Penis (tissue), 1 donor: ENCODE measurements around the genes HYOU1 and MCAM.

DNA sequence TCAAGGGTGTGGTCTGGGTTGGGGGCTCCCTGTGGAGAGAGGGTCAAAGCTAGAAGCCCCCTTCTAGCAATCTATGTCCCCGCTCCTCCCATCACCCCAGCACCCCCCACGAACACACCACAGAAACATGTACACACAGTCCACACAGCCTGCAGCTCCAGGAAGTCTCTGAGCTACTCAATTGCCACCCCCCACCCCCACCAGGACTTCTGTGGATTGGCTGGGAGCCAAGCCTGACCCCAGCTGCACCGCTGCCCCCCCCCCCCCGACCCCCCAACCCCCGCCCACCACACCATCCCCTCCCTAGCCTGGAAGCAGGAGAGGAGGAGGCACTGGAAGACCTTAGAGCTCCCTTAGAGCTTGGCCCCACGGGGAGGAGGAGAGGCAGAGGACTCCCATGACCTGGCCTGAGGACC, 6.9 kb downstream of the BCL9L start:
- PRO-cap: no peak

DNA sequence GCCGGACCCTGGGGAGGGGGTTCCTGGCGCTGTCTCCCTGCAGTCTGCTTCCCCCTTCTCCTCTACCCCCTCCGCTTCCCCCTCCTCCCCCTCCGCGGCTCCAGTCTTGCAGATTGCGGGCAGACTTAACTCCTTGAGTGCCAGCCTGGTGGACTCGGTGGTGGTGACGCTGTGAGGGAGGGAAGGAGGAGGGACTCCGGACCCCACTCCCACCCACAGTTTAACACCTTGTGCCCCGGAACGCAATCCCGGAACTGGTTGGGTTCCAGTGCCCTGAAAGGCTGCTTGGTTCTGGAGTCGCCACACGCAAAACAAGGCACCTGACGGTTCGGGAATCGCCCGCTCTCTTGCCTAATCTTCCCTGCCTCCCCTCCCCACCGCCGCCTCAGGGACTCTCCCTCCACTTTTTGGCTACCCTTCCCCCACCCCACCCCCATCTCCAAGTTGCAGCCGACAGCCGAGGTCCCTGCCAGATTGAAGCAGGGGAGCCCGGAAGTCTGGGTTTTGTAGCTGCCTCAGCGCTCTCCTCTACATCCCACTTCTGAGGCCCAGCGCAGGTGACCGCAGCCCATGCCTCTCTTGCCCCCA, 3.9 kb upstream of the BCL9L start:
- PRO-cap: bidirectional peak, plus-strand start at position 276 of the sequence, minus-strand start at position 64 of the sequence

DNA sequence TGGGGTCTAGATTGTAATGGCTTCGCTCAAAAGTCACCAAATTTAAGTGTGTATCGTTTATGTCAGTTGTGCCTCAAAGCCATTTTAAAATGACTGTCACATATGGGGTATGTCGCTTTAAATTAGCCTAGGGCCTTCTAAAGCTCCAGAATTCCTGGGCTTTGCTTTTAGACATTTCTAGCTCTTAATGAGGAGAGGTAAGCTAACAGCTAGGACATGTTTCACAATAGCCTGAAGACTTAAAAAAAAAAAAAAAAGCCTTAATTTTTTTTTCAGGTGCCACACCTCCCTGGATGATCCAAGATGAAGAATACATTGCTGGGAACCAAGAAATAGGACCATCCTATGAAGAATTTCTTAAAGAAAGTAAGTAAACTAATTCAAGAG, 3.4 kb downstream of the RPS25 start:
- PRO-cap: no peak

DNA sequence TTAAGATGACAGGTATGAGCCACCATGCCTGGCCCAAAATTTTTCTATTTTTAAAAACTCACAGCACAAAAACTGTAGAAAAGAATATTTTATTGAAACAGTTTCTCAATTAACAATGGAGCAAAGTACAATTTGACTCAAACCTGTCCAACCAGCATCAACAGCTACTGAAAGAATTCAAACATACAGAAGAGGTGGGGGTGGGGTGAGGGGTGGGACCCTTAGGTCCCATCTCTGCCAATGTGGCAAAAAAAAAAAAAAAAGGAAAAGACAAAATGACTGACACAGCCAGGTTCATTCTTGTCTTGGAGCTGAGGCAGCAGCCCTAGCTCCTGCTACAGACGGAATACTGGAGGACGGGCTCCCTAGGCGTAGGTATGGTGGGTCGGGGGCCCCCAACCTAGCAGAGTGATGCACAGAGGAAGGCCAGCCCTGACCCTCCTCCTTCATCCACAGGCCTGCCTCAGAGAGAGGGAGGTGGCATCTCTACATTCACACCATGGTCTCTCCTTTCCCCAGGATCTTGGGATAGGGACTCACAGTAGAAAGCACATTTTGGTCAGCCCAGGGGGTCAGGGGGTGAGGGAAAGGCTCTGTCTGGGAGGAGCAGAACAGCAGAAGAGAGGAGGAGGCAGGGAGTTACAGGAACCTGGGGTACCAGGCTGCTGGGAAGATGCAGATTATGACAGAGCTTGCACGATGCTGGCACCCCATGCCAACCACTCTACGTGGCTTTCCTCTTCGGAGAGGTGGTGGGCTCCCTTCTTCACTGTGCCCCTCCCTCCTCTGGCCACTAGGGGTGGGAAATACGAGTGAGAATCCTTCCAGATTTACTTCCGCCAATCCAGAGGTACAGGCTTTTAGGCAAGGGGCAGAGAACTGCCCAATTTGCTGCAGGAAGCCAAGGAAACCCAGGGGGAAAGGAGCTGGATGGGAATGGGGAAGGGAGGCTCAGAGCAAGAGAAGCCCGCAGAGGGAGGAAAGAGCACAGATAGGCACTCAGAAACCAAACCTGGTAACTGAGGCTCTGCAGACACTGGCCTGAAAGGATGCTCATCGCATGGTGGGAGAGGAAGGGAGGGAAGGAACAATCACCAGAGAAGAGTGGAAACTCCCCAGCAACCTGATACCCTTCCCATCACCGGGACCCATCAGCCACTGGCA, 12.5 kb downstream of the HYOU1 start:
- PRO-cap: no peak

GRCh38 chr11:119045350-119045865, 11.6 kb downstream of the HYOU1 start:
- PRO-cap: no peak

- PRO-cap: bidirectional peak, plus-strand start at chr11:119056617, minus-strand start at chr11:119056475; bidirectional peak, plus-strand start at chr11:119057470, minus-strand start at chr11:119057112
These were observed at the start of gene HYOU1 for GRCh38 chr11:119056277-119057273. HYOU1 (minus strand) TSS chr11:119057205.

DNA sequence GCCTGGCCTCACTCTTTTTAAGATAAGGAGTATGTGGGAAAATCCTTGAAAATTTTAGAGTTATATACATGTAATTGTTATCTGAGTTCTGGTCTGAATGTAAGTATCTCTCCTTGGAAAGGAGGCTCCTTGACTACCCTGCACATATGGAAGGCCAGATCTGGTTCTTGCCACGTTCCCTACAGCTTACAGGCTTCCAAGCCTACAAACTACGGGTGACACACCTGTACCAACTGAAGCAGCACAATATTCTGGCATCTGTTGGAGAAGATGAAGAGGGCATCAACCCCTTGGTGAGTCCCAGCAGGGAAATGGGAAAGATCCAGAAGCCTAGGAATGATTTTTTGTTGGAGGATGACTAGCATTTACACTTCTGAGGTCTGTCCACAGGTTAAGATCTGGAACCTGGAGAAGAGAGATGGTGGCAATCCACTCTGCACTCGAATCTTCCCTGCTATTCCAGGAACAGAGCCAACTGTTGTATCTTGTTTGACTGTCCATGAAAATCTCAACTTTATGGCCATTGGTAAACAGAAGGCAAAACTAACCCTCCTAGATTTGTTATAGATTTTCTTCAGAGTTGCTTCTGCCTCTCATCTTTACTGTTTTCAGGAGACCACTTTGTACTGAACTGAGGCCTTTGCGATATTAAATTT, 1.6 kb downstream of the VPS11 start:
- PRO-cap: no peak

DNA sequence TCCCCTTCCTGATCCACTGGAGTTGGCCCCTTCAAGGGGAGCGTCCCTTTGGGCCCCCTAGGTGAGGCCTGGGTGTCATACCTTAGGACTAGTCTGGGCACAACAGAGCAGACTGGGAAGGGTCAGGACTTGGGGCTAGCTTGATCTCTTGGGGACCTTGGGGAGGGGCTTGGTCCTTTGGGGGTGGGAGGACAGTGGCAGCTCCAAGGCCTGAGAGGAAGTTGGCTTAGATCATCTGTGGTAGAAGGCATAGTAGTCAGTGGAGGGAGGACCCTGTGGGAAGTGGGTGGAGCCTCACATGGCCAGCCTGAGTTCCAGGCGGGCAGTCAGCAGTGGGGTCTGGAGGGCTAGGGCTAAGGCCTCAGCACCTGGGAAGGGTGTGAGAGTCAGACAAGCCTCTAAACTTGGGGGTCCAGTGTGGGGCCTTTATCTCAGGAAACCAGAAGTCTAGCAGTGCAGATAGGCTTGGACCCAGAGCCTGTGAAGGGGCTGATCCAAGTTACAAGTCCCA, 3.9 kb downstream of the NLRX1 start:
- PRO-cap: no peak

DNA sequence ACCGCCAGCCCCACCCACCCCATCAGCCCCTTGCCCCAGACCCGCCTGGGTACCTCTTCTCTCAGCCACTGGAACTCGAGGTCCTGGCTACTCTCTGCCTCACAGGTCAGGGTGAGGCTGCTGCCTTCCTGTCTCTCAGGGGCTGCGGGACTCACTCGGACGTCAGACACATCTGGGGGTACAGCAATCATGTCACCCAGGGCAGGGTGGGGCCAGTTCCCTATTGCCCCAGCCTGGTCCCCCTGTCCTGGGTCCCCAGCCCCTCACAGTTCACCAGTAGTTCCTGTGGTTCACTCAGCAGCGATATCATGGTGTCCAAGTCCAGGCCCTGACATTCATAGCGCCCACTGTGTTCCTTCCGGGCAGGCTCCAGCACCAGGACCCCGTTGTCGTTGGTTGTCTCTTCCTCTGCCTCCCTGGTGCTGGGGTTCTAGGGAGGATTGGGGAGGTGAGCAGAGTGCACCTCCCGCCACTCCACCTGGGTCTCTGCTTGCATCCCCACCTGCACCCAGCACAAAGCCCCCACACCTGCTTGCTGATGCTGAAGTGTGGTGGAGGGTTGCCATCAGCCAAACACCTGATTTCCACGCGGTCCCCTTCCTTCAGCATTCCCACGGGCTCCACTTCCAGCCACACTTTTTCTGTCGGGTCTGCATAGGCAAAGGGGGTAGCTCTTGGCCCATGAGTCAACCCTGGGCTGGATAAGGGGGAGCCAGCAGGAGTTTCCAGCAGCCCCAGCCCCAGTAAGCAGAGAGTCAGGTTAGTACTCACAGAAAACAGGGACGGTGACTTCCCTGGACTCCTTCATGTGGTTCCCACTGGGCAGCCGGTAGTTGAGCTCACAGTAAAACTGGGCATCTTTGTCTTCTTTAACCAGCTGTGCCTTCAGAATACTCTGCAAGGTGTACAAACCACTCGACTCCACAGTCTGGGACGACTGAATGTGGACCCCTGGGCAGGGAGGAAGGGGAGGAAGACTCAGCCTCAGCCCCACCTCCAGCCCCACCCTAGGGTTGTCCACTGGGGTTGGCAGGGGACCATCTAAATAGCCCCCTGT, 4.6 kb downstream of the MCAM start:
- PRO-cap: no peak

GRCh38 chr11:119316737-119317953, at the start of gene MCAM:
MCAM (minus strand) TSS chr11:119317130.
- PRO-cap: bidirectional peak, plus-strand start at chr11:119316868, minus-strand start at chr11:119316861; bidirectional peak, plus-strand start at chr11:119317288, minus-strand start at chr11:119317130; bidirectional peak, plus-strand start at chr11:119317606, minus-strand start at chr11:119317447

DNA sequence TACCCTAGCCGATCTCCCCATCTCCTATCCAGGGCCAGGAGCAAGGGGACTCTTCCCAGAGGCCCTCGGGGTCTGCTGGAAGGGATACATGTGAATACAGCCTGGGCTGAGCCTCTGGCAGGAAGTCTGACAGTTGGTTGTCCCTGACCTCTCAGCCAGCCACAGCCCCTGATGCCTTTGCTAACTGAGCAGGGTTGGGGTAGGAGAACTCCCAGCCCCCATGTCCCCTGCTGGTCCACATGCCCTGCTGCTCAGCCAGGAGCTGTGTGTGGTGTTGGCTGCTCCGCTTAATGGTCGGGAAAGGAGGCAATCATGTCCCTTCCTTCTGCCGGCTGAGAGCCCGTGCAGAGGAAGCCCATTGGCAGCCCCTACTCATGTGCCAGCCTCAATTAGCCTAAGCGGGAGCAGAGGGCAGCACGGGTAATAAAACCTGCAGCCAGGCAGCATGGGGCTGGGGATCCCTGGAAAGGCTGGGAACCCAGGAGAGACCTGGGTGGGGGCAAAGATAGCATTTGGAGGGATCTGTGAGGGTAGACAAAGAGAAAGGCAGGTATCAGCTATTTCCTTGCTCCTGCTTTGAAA, 103.1 kb upstream of the NECTIN1 start:
- PRO-cap: no peak

DNA sequence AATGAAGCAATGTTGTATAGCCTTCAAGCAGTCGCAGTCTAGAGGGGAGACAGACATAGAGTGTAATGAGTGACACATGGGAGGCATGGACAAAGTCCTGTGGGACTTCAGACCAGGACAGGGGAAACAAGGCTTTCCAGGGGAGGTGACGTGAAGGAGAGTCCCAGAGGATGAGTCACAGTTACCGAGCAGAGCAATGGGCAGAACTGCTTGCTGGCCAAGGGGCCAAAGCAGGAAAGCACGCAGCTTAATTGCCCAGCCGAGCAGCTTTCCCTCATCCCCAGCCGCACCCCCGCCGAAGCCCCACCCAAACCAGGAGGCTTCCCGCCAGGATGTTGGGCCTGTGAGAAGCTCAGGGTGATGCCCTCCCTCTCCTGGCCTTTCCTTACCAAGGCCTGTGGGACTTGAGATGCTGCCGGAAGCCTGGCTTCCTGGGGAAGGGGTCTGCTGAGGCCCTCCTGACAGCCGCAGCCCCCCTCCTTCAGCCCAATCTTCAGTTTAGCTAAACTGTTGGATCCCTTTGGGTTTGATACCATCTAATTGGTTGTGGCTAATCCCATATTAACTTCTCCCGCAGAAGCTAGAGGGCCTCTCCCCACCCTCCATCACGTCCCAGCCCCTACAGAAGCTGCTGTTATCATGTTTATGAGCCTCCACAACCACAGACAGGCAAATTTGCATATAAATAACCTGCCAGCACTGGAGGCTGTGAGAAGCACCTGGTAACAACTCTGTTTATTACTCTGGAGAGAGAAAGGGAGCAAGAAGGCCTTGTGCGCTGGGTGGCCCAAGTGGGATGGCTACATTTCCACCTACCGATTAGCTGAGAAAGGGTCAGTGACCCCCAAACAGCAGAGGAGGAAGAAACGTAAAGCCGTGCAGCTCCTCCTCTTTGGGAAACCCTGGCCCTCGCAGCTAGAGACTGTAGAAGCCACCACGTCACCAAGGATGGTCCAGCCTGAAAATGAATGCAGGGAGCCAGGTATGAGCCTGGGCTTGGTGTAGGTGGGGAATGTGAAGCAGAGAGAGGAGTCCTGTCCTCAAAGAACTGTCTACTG, 80.0 kb downstream of the TRIM29 start:
- PRO-cap: no peak

- PRO-cap: no peak
These were observed 6.3 kb upstream of the POU2F3 start for GRCh38 chr11:120233641-120233993.

DNA sequence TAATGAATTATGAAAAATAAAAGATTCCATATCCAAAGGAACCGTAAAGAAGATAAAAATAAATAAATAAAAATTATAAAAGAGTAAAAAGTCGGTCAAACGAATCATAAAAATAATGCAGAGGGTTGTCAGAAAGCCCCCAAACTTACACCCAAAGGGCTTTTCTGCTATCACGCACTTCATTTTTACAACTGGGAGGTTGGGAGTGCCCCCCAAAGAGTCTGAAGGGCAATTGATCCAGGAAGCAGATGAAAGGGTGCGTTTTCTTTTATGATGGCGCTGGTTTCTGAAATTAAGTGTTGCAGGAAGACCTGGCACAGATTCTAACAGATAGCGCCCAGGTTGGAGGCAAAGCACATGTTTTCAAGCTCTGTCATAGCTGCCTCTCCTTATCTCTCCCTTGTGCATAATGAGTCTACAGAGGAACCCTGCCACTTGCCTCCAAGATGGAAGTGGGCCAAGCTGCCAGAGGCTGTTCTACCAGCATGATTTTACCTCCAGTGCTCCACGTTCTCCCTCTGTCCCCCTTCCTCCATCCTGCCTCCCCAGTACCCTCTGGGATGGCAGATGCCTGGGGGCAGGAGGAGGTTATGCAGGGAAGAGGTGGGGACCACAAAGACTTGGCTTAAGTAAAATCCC, 30.1 kb upstream of the TLCD5 start:
- PRO-cap: no peak

DNA sequence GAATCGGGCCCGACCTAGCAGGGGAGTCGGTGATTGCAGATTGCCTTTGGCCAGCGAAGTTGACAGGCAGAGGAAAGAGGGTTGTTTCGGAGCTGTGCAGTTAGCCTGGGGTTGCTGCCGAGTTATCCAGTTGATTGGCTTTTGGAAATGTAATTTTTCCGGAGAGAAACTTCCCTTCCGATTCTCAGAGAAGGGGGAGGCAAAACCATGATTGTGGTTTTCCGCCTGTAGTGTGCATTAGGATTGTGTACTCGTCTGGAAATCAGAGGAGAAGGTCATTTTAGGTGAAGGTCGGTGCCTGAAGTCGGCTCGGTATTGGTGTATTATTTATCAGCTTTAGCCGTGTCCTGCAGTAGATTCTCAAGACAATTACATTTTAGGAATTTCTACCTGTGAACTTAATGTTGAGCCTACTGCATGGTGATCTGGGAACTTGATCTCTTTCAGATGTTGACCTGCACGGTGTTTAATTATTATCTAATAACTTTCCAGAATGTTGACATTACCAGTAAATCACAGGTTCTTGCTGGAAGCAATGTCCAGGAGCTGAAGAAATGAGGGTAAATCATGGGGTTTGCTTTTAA, 1.2 kb downstream of the ARHGEF12 start:
- PRO-cap: no peak

DNA sequence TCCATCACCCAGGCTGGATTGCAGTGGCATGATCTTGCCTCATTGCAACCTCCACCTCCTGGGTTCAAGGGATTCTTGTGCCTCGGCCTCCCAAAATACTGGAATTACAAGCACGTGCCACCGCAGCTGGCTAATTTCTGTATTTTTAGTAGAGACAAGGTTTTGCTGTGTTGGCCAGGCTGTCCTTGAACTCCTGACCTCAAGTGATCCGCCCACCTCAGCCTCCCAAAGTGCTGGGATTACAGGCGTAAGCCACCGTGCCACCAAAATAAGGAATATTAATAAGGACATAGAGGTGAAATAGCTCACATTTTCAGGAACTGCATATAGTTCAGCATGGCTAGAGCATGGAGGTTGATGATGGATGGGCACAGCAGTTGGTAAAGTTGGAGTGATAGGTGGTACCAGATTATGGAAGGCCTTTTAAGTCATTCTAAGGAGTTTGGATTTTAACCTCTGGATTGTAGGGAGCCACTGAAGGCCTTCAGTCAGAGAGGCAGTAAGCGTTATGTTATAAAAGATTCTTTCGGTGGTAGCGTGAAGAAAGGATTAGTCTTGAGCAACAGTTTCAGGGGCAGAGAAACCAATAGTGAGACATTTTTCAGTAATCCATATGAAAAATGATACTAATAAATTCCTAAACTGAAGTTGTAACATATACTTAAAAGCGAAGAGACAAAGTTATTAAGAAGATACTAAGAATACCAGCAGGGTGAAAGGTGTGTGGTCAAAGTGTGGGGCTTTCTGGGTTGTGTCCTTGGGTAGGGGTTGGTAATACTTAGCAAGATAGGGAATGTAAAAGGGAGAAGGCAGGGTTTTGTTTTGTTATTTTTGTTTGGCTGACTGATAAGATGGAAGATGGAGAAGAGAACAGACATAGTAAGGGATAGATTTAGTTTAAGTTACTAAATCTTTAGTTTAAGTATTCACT, 21.7 kb downstream of the ARHGEF12 start:
- PRO-cap: no peak

DNA sequence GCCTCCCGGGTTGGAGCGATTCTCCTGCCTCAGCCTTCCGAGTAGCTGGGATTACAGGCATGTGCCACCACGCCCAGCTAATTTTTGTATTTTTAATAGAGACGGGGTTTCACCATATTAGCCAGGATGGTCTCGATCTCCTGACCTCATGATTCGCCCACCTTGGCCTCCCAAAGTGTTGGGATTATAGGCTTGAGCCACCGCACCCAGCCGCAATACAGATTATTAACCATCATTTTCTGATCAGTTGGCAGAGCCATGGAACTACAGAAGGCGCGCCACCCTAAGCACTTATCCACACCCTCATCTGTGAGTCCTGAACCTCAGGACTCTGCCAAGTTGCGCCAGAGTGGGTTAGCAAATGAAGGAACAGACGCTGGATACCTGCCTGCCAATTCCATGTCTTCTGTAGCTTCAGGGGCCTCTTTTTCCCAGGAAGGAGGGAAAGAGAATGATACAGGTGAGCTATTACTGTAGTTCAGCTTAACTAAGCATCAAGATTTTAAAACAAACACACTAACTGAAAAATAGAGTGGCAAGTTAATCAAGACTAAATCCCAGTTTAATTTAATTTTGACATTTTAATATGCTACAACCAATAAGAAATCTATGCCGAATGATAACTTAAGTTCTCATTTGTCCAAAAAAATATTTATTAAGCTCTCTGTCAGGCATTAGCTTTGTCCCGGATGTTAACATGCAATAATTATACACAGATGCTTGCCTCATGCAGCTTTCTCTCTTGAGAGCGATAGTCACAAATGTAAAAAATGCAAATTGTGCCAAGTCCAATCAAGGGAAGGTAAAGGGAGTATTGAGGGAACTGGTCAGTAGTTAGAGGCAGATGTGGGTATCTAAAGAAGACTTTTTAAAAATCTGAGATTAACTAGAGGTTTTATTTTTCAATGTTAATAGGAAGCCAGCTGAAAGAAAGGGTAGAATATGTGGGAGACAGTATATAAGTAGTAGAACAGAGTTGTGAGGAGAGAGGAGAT, 60.0 kb upstream of the GRIK4 start:
- PRO-cap: no peak

GRCh38 chr11:120468791-120469687, 42.5 kb upstream of the GRIK4 start:
- PRO-cap: no peak

GRCh38 chr11:120546464-120547566, 35.3 kb downstream of the GRIK4 start:
- PRO-cap: no peak

GRCh38 chr11:120601680-120602088, 90.1 kb downstream of the GRIK4 start:
- PRO-cap: no peak